Mucosa of descending colon (tissue), 1 donor: ENCODE results near the genes KIF17 and EIF4G3.

- PRO-cap = no peak
Observed at GRCh38 chr1:20124404-20124991, 5.2 kb upstream of the PLA2G2D start.

DNA sequence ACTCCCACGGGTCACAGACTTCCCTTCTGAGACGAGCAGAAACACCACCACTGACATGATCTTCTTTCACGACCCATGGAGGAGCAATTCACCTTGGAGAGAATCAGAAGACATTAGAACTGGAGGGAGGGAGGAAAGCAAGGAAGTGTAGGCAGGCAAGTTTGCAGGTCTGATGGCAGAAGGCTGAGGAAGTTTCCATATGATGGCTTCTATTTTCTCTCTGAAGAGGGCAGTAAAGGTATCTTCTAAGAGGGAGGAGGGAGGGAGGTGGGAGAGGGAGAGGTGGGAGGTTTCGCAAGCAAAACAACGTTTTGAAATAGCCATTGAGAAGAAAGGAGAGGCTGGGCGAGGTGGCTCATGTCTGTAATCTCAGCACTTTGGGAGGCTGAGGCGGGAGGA, 1.4 kb upstream of the UBXN10 start:
- PRO-cap = no peak

- PRO-cap = no peak
Observed at GRCh38 chr1:20358425-20359161, 67.9 kb downstream of the VWA5B1 start.

DNA sequence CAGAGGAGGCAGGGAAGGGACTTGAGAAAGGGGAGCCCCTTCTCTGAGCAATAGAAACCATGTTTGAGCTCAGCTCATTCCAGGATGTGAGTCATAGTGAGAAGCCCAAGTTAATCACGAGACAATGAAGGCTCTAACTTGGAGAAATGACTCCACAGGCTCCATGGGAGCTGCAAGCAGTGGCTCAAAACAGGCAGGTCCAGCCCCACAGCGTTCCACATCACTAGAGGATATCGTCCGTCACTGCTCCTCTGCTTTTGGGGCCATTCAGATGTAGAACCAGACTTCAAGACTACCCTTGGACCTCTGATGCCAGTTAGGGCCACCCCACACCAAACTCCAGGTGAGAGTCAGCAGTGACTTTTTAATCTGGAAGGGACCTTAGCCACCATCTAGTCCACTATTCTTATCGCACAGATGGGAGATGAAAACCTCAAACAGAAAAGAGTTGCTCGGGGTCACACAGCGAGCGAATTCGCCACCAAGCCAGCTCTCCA, 59.0 kb downstream of the CAMK2N1 start:
- PRO-cap = no peak

DNA sequence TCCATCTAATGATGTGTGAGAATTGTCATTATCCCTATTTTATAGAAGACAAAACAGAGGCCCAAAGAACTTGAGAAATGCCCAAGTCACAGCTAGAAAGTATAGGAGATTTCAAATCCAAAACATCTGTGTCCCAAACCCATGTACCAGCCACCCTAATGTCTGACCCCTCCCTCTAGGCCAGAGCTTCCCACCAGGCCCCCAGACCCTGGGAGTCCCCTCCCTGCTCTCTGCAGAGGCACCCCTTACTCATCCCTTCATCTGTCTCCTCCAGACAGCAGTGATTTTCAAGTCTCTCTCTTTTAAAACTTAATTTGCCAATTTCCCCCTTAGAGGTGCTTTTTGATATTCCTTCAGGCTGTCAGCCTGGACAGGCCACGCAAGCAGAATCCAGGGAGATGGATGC, 6.3 kb downstream of the CAMK2N1 start:
- PRO-cap = no peak

- PRO-cap = unidirectional peak, minus-strand start at chr1:20482074
Observed at GRCh38 chr1:20481972-20482171, 4.1 kb downstream of the CAMK2N1 start.

- PRO-cap = no peak
Observed at GRCh38 chr1:20616282-20617153, 16.7 kb upstream of the PINK1 start.

- PRO-cap = no peak
Observed at GRCh38 chr1:20639717-20640236, 6.5 kb downstream of the PINK1 start.

DNA sequence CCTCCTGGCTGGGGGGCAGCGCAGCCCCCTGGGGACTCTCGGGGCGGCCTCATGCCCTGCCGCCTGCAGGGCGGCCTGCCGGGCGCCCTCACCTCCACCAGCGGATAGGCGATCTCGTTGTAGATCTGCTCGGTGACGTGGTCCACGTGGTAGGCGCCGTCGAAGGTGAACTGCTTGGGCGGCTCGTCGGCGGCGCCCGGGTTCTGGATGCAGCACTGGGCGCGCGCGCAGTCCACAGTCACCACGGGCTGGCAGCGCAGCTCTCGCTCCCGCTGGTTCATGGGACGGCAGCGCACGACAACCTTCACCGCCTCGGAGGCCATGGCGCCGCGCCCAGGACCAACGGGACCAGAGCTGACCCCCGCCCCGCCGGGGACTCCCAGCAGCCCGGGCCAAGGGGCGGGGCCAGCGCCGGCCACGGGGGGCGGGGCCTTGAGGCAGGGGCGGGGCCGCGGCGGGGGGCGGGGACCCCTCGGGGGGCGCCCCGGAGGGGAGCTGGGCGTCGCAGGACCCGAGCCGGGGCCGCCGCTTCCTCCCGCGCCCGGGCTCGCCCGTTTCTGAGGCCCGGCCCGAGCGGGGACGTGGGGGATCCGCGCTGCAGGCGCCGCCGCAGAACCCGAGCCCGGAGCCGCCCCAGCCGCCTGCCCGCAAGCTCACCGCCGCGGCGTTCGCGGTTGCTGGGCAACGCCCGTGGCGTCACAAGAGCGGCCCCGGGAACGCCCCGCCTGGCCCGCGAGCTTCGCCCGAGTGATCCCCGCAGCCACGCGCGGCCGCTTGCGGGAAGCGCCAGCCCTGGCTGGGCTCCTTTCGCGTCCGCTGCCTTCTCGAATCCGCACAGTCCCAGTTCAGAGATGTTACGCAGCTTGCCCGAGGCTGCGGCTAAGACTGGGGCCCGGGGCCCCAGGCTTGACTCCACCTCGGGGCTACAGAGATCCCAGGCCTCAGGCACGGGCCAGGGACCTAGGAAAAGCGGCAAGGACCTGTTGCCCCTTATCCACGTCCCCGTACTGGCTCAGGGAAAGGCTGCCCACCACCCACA, at the start of gene KIF17:
Gene KIF17, minus strand, starts transcription at position 624 of the 1,039 bp plus-strand sequence.
- PRO-cap = no peak

- PRO-cap = no peak
Observed at GRCh38 chr1:20732950-20733725, 635 bp upstream of the SH2D5 start.

GRCh38 chr1:21176468-21176762, 282 bp downstream of the EIF4G3 start:
- PRO-cap = no peak

- PRO-cap = bidirectional peak, plus-strand start at chr1:21177062, minus-strand start at chr1:21176883
Observed at GRCh38 chr1:21176763-21177286, at the start of gene EIF4G3. EIF4G3 (minus strand) TSS chr1:21176897.

GRCh38 chr1:21177287-21177605, 549 bp upstream of the EIF4G3 start:
- PRO-cap = no peak

- PRO-cap = no peak
Observed at GRCh38 chr1:21237571-21238040, 52.7 kb downstream of the ECE1 start.

GRCh38 chr1:21313796-21314984, 23.9 kb upstream of the ECE1 start:
- PRO-cap = no peak

- PRO-cap = no peak
Observed at GRCh38 chr1:21327468-21327860, 37.2 kb upstream of the ECE1 start.

- PRO-cap = no peak
Observed at GRCh38 chr1:21327872-21328247, 37.6 kb upstream of the ECE1 start.

DNA sequence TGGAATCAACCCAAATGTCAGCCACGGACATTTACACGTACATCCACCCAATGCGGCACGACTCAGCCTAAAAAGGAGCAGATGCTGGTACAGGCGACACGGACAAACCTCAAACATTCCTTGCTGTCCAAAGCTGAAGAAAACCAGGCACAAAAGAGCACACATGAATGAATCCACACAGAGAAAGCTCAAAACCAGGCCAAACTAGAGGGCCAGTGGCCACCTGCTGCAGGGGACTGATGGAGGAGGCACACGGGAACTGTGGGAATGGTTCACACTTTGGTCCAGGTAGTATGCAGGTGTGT, 46.9 kb upstream of the ECE1 start:
- PRO-cap = no peak

DNA sequence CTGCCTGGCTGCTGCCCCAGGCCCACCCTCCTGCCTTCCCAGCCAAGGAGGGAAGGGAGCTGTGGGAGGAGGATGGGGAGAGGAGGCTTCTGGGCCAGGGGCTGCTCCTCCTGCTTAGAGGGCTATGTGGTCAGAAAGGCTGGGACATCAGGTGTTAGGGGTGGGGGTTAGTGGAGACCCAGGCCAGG, 48.5 kb upstream of the ECE1 start:
- PRO-cap = no peak

DNA sequence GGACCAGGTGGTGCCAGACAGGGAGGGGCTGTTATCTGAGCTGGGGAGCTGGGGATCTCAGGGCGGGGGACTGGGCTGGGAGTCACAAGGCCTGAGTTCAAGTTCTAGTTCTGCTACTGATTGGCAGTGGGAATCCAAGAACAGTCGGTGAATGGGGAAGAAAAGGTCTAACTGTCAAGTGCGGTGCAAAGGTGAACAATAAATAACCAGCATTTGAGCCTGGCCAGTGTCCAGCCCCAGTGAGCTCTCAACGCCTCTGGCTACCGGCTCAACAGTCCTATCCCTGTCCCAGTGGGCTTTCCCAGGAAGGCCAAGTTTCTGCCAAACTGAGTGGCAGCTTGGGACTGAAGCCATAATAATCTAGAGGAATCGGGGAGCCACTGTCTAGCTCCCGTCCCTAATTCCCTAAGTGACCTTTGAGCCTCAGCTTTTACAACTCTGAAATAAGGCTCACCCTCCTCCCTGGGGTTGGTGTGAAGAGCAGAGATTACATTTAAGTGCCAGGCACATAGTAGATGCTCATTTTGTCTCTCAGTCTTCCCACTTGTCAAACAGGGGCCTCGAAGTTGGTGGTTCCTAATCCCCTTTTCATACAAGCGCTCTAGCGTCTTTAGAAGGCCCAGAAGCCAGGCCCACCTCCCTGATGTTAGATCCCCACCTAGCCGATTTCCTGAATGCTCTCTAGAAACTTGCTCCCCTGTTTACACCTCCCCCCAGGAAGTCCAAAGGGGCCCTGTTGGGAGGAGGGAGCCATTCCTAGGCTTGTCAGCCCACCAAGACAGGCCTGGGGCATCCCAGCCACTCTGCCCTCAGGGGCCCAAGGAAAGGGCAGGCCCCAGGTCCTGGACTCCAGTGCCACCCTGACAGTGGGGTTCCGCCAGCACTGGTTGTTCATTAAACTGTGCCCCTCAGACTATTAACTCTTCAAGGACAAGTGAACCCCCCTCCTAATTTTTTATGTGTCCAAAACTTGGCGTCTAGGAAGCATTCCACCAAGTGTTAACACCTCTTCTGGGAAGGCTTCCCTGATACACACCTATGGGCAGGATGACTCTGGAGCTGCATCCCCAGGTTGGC, 49.1 kb upstream of the ECE1 start:
- PRO-cap = unidirectional peak, plus-strand start at position 486 of the sequence